Foreskin keratinocyte (primary cell): ENCODE results near the genes EXO5 and SCMH1.

DNA sequence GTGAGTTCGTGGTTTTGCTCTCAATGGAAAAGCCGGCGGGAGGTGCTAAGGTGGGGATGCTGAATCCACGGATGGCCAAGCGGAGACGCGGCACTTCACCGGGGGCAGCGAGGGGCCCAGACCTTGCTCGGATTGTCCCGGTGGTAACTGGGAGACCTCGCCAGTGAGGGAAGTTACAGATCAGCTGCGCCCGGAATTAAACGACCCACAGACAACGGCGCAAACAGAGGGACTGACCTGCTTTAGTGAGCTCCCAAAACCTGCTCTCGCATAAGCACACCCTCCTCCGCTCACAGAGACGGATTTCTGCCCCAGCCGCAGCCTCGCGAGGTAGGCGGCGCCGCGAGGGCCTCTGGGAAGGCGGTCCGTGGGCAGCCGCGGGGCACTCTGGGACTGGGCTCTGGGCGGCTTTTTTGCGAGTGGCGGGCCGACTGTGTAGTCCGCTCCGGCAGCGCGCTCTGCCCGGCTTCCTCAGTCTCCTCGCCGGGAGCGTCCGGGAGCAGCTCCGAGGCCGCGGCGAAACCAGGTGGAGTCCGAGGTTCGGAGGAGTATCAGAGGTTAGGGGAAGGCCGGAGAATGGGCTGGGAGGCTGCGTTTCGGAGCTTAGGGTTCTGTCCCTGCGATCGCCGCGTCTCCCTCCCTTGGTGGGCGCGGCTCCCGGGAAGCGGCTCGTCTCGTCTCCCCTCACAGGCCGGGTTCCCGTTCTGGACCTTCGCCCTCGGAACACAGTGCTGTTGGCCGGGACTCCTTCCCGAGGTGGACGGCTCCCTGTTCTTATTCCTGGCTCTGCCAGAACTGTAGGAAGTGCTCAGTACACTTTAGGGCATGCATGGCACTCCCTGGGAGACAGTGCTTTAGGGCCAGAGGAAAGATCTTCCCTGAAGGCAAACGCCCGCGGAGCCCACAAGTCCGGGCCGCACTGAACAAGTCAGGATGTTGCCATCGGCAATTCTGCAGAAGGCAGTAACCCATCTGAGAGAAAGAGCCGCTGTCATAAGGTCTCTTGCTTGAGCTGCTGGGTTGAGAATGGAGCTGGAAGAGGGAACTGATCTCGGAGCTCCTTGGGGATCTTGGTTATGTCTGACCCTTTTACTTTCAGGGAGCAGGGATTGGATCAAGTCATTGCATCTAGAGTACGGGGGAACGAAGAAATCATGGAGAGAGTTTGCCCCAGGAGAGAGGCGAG is at the start of gene EXO5:
Gene EXO5, plus strand, starts transcription at position 416 of the 1,186 bp plus-strand sequence.
- RAMPAGE, total RNA, result start-site peak on the plus strand centred at position 399 of the sequence, 43 bp wide, 94 and 75 reads in 2 replicates

DNA sequence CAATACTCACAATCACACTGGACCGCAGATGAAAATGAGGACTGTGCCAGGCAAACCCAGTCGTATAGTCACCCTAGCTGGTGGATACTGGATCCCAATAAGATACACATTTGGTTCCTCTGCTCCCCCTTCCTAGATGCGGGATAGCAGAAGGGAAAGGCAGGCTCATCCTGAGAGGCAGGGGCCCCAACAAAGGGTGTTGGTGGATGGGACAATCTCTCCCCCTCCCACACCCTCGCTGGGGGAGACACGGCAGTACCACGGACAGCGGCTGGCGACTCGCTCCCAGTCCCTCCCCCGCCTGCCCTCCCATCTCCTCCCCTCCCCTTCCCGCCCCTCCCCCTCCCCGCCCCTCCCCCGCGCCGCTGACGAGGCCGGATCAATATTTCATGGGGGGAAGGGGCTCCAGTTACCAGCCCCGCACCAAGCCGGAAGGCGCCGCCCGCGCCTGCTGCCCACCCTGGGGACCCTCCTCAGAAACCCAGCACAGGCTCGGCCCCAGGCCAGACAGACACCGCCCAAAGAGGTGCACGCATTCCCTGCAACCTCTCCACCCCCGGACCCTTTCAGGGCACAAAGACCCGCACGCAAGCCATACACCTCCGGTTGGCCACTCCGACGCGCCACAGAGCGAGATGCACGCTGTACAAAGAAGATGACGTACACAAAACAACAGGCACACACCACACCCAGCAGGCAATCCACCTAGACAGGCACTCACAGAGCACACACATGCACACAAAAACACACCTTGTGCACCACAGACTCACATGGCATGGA is 11.5 kb downstream of the RIMS3 start:
- RAMPAGE, total RNA, result no peak

GRCh38 chr1:40662572-40663026 is 2.9 kb downstream of the RIMS3 start:
- RAMPAGE, total RNA, result no peak

GRCh38 chr1:40758402-40759244 is 25.0 kb upstream of the KCNQ4 start:
- RAMPAGE, total RNA, result no peak

GRCh38 chr1:40784614-40785255 is 1.1 kb downstream of the KCNQ4 start:
- RAMPAGE, total RNA, result no peak

DNA sequence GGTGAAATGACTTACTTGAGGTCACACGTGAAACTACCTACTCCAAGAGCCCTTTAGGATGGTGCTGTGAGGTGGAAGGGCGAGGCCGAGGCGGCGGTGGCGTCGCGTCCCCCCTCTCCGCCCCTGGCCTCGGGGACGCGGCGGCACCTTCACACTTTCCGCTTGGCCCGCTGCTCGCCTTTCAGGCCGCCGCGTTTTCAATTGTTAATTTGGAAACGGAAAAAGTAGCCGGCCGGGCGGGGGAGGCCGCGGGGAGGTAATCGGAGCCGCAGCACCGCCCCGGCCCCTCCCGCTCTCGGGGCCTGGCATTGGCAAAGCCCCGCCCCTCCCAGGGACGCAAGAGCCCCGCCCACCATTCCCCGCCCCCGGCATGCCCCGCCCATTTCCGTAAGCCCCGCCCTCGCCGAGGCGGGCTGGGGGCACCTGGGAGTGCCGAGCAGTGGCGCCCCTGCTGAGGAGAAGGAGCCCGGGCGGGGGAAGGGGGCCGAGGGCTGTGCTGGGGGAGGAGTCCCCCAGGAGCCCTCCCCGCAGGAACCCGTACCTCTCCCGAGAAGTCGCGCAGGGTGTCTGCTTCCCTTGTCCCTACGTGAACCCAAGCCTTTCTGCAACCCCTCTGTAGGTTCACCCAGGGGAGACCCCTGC is 18.7 kb downstream of the KCNQ4 start:
- RAMPAGE, total RNA, result no peak

DNA sequence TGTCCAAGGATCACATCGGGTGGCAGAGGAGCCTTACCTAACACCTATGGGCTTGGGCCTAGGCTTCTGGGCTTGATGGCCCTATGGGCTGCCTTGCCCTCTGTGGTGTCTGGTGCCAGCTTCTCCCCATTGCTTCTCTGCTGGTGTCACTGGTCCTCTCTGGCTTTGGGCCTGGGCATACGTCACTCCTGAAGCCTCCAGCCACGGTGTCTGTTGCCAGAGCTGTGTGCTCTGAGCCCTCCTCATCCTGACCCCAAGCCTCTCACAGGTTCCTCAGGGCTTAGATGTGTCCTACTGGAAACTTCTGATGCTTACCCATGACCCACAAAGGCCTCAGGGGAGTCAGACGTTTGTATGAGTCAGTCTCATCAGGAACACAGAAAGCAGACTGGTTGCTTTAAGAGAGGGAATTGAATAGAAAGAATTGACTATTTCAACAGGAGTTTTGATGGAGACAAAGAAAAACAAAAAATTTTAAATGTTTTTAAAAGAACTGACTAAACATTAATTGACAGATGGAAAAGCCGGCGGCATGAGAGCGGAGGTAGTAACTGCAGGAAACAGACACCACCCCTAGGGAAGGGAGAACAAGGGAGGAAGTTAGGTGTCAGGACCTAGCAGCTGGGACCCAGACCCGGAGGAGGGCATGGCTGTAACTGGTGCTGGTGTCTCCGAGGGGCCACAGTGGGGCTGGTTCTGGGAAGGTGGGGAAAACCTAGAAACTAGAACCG is 39.8 kb upstream of the CITED4 start:
- RAMPAGE, total RNA, result no peak

GRCh38 chr1:41046354-41047076 is 25.0 kb upstream of the SLFNL1 start:
- RAMPAGE, total RNA, result no peak

GRCh38 chr1:41129573-41129899 is 108.0 kb upstream of the SLFNL1 start:
- RAMPAGE, total RNA, result no peak

GRCh38 chr1:41152612-41152996 is 89.5 kb downstream of the SCMH1 start:
- RAMPAGE, total RNA, result no peak

DNA sequence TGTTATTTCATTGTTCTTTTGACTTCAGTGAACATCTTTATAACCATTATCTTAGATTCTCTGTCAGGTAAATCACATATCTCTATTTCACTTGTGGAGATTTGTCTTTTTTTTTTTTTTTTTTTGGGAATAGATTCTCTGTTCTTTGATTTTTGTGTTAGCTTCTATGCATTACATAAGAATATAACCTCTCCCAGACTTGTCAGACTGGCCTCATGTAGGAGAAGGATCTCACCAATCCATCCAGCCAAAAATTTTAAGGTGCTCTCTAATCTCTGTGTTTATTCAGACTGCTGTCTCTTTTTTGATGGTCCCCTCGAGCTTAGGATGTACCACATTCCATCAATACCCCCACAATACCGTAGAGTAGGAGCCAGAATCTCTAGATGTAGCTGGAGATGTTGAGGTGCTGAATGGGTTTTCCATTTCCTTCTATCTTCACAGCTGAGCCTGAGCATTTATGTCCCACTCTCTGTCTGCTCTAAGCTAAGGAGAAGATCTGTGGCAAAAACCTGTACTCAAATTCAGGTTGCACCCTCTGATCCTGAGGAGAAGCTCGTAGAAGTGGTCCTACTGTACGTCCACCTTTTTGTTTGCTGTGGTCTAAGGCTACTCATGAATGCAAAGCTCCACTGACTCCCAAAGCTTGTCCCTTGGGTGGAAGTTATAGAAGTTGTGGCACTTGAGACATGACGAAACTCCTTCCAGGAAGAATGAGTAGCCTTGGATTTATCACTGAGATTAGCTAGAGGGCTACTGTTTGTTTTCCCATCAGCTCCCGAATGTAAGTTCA is 73.4 kb downstream of the SCMH1 start:
- RAMPAGE, total RNA, result no peak

DNA sequence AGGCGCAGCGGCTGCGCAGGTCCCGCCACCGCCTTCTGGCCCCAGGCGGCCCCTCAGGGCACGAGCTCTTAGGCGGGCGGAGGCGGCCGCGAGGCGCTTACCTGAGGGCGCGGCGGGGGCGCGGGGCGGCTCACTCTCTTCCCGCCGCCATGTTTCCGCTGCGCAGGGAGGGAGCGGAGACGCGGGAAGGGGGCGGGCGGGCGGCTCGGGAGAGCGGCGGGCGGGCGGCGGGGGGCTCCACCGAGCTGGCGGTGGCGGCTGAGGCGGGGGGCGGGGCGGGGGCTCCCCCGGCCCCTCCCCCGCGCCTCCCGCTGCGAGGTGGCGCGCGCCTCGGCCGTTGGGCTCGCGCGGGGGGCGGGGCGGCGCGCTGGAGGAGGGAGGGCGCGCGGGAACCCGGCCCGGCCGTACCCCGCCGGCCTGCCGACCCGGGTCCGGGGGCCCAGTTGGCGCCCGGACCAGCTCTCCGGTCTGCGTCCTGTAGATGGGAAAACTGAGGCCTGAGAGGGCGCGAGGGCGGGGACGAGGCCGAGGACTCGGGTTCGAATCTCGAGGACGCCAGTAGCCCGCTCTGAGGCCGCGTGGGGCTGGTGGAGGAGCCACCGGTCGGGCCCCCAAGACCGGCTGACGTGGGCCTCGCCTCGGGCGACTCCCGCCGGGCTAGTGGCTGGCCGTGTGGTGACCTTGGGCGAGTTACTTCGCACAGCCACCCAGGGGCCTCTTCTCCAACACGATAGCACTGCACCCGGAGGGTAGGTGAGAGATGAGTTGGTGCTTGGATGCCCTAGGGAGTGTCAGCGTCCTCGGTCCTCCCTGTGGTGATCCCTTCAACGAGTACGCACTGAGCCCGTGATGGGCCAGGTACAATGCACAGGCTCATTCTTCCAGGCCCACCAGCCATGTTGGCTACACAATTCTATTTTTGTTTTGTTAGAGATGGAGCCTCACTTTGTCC is at the start of gene SCMH1:
Gene SCMH1, minus strand, starts transcription at position 349 of the 952 bp plus-strand sequence.
- RAMPAGE, total RNA, result no peak

DNA sequence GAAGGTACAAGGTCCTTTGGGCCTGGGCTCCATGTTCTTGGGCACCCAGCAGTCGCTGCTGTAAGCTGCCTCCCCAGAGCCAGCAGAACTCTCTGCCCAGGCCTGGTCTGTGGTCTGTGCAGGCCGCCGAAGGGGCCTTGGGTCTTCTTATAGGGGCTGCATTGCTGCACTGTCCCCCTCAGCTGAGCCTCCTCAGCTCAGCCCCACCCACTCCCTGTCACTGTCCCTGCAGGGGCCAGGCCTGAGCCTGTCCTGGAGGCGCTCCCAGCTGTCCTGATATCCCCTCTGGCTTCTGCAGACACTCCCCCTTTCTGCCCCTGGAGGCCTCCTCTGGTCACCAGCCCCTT is 115.3 kb upstream of the SCMH1 start:
- RAMPAGE, total RNA, result no peak

DNA sequence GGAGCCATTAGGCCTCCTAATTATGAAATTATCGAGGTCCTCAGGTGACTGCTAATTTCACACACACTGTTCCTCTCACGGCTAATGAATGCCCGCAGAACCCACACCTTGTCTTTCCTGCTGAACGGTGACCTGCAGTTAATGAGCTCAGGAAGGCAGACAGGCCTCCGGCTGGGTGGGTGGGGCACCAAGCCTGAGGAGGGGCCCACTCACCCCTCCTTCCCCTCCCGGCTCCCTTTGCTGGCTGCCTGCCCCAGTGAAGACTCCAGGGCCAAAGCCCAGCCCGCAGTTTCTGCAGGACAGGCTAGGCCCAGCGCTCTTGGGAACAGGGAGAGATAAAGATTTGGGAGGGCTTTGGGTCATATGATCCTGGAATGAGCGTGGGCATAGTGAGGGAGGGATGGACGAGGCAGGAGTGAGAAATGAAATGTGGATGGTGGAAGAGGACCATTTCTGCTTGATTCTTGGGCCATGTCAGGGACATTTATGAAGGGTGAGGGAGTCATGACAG is 96.8 kb downstream of the EDN2 start:
- RAMPAGE, total RNA, result no peak

DNA sequence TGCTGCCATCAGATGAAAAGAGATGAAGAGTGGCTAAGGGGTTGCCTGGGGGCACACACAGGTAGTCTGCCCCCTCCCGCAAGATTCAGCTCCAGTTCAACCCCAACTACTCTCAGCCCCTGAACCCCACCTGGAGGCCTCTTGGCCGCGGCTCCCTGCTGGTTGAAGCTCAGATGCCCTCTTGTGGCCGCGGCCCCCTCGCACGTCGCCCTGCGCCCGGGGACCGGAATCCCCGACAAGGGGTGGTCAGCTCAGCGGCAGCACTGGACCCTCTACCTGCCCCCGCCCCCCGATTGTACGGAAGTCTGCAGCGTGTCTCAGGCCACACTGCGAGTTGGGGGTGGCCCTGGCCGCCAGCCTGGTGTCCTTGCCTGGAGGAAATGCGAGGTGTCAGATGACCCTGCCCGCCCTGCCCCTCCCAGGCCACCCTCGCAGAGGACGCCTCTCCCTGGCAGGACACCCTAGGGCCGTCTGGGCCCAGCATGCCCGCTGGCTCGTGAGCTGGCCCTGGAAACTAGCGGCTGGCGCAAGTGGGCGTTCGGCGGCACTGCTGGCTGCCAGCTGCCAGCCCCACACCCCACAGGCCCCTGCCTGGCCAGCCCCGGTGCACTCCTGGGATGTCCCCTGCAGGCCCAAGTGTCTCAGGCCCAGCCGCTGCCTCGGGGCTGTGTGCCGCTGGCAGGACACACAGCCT is 60.9 kb downstream of the EDN2 start:
- RAMPAGE, total RNA, result no peak

DNA sequence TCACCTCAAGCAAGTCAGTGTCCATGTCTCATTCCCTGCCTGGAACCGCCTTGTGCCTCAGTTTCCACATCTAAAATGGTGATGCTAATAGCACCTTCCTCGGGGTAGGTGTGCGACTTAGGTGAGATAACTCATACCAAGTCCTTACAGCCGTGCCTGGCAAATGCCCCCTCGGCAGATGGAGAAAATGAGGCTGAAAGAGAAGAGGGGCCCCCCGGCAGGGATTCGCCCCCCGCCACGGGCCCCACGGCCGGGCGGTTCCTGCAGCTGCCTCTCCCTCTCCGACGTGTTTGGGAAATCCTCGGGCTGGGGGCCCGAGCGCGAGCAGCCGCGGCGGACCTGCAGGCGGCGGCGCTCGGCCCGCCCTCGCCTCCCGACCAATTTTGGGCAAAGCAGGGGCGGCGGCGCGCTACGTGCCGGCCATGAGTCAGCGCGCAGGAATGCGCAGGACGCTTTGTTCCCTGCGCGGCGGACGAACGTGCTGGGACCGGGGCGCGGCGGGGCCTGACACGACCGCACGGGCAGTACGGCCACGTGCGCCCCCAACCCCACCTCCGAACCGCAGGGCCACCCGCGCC is 11.6 kb upstream of the EDN2 start:
- RAMPAGE, total RNA, result no peak

DNA sequence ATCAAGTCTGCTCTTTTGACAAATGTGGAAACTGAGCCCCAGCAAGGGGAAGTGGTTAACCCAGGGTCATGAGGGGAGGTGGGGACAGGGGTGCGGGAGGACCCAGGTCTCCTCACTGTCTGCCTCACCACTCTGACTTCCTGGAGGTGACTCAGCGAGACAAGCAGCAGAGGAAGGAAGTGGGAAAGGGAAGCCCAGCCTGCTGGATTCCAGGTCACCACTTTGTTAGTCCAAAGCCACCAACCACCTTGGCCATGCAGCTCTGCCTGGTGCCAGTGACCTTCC is 199.5 kb upstream of the EDN2 start:
- RAMPAGE, total RNA, result no peak

DNA sequence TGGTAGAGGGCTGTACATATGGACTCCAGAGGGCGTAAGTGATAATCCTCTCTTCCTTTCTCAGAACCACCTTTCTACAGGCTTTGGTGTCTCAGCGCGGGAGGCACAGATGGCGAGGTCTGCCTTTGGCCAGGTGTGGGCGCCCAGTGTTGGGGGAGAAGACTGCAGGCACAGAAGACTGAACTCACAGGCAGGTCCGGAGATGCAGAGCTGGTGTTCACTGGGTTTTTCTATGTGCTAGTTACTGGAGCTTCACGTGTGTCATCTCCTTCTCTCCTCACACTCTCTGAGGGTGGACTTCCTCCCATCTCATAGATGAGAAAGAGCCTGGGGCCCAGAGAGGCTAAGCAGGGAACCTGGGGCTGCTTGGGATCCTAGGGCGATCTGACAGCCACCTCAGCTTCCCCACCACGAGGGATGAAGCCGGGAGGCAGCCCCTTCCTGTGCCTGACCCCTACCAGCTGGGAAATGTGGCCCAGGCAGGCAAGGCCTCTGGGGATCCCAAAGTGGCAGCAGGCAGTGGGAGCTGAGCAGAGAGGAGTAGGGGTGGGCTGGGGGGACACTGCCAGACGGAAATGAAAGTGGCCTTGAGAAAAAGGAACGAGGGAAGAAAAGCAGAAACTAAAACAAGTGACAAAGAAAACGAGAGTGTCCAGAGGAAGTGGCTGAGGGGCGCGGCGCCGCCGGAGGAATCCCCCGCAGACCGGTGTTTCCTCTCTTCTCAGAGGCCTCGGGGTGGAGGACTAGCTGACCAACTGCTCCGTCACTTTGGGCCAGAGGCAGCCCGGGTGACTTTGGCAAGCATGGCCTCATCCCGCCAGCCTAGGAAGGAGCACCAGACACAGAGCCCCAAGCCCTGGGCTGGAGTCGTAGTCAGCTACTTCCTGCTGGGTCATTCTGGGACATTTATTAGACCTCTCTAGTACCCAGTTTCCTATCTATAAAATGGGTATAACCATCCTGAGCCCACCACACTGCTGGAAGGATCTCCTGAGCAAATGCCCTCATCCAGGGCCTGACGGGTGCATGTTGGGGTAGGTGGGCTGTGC is 191.5 kb downstream of the HIVEP3 start:
- RAMPAGE, total RNA, result no peak

- RAMPAGE, total RNA, result no peak
Measured at GRCh38 chr1:41765136-41765503, 153.6 kb downstream of the HIVEP3 start.

- RAMPAGE, total RNA, result no peak
Measured at GRCh38 chr1:42035108-42036372, 116.8 kb upstream of the HIVEP3 start.